Skeletal muscle satellite cell (primary cell): ENCODE measurements around a stretch of chr3.

DNA sequence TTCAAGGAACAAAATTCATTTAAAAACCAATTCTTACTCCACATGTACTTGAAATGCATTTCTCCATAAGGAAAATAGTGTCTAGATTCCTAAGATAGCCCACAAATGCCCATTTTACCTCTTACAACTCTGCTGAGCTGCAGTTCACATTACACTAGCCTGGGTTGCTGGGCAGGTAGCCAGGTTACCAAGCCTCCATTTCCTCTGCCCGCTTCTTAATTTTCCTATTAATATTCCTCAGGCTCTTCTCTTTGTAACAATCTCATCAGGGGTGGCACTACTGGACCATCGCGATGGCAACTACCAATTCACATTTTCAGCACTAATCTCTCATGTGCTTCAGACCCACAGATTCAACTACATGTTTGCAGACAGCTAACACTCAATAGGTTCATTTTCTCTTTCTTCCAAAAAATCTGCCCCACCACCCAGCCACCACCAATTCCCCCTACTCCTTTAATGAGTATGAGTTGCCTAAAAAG, 10.8 kb downstream of the ATP13A3 start:
- CAGE, long polyA plus RNA, result no peak

DNA sequence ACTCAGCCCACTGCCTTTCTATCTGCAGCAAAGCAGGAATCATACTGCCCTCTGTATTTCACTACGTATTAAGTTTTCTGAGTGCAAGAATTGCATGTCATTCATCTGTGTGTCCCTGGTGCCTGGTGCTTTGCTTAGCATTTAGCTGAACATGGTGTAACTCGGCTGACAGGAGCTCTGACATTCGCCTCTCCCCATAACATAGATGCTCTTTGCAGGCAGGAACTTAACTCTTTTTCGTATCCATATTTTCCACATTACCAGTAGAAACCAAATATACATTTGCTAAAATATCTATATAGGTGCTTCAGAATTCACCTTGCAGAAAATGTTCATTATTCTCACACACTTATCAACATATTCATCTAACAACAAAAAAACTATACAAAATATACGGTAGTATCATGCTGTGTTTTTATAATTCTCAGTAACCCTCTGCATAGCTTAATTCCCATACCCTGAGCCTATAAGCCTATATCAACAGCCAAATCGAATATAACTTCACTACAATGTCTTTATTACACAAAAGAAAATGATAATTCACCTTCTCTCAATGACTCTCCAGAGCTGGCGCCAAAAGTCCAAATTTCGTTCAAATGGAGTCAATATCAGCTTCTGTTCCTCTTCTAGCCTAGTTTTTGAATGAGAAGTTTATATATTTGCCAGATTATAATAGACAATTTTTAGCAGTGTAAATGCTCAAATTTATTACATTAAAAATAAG, 6.8 kb downstream of the LSG1 start:
- CAGE, long polyA plus RNA, result no peak

GRCh38 chr3:194686523-194687167, 962 bp downstream of the FAM43A start:
- CAGE, long polyA plus RNA, result no peak

- CAGE, long polyA plus RNA, result no peak
These were observed 87.6 kb downstream of the FAM43A start for GRCh38 chr3:194773201-194773679.

DNA sequence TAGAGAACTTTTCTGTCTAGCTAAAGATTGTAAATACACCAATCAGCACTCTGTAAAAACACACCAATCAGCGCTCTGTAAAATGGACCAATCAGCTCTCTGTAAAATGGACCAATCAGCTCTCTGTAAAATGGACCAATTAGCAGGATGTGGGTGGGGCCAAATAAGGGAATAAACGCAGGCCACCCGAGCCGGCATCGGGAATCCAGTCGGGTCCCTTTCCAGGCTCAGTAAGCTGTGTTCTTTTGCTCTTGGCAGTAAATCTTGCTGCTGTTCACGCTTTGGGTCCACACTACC, 154.9 kb downstream of the FAM43A start:
- CAGE, long polyA plus RNA, result no peak

DNA sequence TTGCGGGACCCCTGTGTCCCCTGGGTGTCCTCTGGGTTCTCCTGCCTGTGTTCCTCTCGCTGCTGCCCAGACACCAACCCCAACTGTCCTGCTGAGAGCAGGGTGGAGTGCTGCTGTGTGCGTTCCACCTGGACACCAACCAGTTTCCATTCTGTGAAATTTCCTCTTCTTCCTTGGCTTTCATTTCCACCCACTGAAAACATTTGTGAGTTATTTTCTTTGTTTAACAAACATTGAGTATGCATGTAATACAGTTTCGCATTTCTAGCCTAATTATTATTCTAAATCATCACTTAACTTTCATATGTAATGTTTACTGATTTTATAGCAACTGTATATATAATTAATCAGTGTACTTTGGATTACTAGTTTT, 266.6 kb downstream of the FAM43A start:
- CAGE, long polyA plus RNA, result no peak

DNA sequence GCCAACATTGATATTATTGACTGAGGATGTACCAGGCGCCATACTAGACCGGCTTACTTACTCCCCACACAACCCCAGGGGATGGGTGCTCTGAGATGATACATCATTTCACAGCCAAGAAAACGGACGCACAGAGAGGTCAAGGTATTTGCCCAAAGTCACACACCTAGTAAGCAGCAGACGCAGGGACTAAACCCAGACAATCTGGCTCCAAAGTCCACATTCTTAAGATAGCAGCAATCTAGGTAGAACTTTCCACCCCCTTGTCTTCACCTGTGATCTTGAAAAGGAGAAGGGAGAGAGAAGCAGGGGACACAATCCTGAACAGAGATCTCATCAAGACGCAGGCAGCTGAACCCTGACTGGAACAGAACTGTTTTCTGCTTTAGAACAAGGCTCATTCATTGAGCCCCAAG, 200.6 kb downstream of the XXYLT1 start:
- CAGE, long polyA plus RNA, result no peak

DNA sequence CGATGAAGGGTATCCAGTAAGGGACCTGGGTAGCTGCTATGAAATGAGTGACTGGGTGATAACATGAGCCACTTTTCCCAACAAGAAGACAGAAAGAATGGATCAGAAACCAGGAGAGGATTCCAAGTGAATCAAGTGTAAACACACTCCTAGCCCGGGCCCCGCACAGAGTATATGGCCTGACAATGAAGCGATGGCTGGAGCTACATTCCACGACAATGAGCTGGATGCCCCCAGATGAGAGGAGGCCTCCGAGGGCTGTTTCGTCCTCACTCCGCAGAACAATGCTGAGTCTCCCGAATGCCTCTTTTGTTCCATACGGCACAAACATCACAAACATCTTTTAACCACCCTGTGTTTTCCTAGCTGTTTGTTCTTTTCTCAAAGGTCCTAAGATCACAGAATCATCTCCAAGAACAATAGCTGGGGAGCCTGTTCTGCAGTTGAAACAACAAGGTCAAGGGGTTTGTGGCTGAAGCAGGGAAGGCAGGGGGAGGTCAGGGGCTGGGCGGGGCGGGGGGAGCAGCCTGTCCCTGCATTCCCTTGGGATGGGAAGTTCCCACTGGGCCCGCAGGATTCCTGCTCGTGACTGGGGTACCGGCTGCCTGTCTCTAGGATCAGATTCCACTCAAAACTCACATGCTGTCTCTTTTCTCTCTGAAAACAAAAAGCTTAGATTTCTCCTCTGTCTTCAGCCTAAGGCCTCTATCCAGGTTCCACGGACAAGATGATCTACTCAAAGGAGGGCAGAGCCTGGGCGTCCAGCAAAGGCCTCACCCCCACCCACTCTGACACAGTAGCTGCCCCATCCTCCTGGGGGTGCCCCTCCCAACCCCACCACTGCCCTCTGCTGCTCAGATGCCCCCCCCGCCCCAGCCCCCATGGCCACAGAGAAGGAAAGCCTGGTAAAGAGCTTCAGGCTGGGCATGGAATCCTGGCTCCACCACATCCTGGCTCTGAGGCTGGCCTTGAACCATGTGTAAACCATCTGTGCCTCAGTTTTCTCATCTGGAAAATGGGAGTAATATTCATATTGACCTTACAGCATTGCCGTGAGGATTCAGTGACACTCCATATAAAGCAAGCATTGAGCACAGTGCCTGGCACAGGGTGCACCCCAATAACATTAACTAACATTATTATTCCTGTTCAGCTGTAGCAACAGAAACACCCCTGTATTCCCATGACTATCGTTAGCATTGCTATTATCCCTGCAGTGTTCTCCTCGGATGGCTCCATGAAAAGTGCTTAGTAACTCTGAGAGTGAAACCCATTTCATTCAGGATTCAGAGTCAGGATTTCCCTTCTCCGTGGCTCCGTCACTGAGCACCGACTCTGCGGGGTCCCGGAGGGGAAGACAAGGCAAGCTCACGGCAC, 151.0 kb downstream of the XXYLT1 start:
- CAGE, long polyA plus RNA, result no peak

DNA sequence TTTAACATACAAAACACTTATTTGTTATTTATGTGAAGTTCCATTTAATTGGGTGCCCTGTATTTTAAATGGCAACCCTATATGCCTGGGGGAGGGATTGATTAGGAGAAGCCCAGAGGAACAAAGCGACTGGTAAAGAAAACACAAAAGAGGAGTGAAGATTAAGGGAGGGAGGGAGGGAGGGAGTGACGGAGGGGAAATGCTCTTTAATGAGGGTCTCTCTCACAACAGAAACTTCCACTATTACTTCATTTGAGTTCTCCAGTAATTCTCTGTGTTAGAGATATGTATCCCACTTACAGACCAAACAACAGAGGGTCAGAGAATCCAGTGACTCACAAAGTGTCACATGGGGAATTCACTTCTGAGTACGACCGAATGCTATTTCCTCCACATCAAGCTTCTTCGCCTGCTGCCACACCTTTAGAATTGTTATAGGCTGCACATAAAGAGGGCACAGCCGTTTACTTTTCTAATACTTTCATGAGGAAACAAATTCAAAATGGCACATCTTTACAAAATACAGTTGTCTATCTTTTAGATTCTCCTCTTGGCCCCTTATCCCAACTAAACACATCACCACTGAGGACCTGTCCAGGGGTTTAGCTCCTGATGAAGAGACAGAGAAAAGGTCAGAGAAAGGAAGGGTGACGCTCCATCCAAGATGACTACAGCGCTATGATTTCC, 119.1 kb downstream of the XXYLT1 start:
- CAGE, long polyA plus RNA, result no peak

DNA sequence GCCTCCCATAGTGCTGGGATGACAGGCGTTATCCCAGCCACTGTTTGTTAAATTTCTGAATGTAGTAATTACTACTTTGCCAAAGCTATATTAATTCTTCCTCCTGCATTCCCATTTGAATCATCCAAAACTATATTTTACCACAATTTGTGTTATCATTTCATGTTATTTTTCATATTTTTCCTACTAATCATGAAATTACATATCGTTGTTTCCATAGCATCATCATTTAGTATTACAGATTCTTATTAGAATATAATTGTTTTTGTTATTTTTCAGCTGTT, 74.5 kb downstream of the ACAP2 start:
- CAGE, long polyA plus RNA, result no peak

- CAGE, long polyA plus RNA, result no peak
These were observed 32.5 kb upstream of the APOD start for GRCh38 chr3:195616124-195616778.

DNA sequence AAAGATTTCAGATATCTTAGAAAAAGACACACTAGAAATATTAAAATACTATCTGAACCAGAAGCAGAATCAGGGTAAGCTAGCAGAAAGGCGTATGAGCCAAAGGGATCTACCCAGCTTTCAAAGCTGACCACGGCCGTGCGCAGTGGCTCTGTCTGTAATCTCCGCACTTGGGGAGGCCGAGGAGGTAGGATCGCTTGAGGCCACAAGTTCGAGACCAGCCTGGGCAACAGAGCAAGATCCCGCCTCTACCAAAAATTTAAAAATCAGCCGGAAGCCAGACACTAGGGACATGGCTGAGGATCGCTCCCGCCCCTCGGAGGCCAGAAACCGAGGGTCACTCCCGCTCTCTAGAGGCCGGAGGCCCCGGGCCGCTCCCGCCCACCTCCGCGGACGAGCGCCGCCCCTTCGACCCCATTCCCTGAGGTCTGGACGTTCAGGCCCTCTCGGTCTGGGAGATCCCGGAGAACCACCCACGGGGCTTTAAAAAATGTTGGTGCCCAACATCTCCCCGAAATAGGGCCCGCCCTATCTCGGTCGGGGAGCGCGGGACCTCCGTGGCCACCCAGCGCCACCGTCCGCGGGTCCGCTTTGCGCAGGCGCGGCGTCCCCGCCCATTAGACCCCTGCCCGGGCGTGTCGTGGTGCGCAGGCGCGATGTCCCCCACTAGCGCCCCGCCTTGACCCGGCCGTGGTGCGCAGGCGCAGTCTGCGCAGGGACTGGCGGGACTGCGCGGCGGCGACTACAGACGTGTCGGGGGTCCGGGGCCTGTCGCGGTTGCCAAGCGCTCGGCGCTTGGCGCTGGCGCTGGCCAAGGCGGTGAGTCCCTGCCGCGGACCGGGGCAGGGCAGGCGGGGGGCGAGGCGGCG, 63.2 kb upstream of the MUC20 start:
- CAGE, long polyA plus RNA, result no peak

GRCh38 chr3:195658290-195658944, 62.4 kb upstream of the MUC20 start:
- CAGE, long polyA plus RNA, result no peak

DNA sequence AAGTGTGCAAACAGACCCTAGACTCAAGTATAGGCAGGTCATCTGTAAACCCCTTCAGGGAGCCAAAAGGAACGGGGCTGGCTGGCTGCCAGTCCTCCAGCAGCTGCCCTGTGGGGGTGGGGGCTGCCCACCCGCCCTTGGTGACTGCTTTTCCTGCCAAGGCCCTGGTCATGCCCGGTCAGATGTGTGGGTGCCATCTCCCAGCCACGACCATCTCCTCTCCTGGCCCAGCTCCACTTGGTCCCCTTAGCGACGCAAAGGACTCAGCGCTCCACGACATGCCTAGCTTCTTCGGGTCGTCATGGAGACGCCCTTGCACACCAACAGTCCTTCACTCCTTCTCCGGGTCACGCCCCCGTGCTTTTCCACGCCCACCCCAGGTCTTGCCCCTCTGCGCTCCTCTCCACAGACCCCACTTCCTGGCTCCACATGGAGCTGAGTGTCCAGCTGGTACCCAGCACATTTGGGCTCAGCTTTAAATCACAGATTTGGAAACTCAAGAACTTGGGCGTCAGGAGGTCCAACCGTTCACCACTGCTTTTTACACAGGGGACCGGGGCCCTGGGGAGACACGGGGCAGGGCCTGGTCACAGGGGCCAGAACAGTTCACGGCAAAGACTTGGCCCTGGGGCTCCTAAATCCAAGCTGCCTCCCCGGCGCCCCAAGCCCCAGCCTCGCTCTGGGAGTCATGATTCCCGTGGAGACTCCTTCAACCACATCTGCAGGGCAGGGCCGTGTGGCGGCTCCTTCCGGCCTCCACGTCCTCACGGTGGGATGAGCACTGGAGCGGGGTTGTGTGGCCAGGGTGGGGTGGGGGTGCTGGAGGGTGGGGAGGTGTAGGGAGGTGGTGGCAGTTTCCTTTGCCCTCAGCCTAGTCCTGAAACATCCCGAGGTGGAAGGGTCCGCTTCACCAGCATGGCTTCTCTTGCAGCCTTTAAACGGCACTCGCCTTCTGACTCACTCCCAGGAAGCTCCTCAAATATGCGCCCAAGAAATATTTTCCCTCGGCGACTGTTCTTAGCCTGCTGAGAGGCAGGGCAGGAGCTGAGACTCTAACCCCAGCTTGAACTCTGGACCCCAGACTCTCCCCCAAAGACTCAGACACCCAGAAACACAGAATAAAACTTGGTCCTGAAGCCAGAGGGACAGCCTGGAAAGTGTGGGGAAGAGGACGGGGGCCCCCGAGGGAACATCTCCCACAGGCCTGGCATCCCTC, 2.0 kb downstream of the MUC4 start:
- CAGE, long polyA plus RNA, result no peak

DNA sequence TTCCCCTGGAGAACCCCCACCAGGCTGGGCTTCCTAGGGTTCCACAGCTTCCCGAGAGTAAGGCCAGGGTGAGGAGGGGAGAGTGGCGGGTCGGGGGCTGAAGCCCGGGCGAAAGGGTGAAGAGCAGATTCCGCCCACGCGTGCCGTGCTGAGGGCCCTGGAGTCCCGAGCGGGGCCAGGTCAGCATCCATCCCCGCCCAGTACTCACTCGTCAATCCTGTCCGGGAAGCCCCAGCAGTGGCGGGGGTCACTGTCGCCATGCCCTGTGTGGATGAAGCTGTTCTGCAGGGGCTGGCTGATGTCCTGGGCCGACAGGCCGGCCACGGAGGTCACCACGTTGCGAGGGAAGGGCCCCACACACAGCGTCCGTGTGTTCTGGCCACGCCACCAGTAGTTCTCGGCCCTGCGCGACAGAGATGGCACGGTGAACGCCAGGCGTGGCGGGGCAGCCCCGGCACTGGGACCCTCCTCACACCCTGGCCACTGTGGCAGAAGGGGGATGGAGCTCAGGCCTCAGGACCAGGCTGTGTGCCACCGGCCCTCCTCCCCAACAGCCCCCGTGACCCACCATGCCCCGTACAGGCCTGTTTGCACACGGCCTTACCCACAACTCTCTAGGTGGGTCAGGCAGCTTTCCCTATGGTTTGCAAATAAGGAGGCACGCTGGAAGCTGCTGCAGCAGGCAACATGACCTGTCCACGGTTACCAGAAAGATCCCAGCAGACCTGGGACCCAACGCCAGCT, 36.1 kb downstream of the TNK2 start:
- CAGE, long polyA plus RNA, result no peak

DNA sequence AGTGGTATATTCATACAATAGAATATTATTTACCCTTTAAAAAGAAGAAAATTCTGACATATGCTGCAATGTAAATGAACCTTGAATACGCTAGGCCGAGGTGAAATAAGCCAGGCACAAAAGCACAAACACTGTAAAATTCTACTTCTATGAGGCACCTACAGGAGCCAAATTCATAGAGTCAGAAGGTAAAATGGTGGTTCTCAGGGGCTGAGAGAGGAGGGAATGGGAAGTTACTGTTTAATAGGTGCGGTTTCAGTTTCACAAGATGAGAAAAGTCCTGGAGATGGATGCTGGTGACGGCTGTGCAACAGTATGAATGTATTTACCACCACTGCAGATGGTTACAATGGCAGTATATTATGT, 4.1 kb downstream of the TNK2 start:
- CAGE, long polyA plus RNA, result no peak

- CAGE, long polyA plus RNA, result no peak
These were observed 14.5 kb downstream of the TFRC start for GRCh38 chr3:196067120-196068005.

DNA sequence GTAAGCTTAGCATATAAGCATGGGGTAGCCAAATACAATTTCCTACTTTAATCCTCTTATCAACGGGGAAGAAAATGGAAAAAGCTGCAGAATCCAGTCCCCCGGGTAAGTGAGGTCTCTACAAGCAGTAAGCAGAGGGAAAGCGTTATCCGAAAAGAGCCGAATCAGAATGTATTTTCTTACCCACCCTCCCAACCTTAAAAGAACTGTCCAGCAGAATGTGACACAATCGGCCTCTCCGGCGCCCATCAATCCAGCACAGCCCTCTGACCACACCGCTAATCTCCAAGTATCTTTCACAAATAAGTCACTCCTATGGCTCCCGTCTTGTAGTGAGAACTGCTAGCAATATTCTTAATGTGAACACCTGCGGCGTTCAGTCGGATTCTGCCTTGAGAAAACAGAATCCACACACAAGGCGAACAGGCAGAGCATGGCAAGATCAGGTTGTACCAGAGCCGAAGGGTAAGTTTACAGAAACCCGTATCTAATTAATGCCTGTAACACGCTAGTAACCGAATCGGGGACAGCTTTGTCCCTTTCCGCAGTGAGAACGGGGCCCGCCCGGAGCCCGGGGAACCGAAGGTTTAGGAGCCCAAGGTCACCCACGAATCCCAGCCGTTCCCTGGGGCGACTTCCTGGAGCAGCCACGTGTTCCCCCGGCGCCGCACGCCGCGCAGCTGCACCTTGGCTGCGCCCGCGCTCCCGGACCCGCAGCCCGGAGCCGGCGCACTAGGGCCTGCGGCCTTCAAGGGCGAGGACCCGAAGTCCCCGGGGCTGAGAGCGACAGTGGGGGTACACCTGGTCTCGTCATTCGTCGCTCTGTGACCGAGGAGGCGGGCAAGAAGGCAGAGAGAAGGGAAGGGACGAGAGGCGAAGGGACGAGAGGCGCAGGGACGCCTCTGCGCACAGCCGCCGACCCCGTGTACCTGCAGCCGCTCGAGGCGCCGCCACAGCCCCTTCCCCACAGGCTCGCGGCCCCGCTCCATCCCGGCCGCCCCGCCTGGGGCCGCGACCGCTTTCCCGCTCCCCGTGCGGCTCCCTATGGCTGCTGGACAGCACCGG, 656 bp downstream of the TFRC start:
- CAGE, long polyA plus RNA, result no peak

GRCh38 chr3:196082556-196082710, 543 bp upstream of the TFRC start:
- CAGE, long polyA plus RNA, result no peak

- CAGE, long polyA plus RNA, result no peak
These were observed 41.1 kb upstream of the TFRC start for GRCh38 chr3:196122958-196123373.